ENCODE results near the genes JTB and UBE2Q1.

DNA sequence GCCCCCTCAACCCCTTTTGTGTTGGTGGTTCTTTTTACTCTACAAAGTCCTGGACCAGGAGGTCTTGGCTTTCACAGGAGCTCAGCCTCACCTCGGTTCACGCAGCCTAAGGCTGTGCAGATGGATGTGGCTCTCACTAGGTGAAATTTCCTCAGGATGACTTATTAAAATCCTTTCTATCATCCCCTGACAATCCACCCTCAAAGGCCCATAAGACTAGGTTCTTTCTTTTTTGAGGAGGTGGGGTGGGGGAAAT lies 30.5 kb downstream of the SLC27A3 start:
- PRO-cap, 7 experiments, result no peak in any of the 7 experiments
- RAMPAGE, long total RNA, 2 experiments, result no peak in any of the 2 experiments

GRCh38 chr1:153923017-153923431 lies 252 bp upstream of the GATAD2B start:
- PRO-cap, 7 experiments, result peak in 7 of 7 experiments; most common plus-strand start chr1:153923376 (in 4)
- RAMPAGE, long total RNA, 2 experiments, result no peak in any of the 2 experiments

GRCh38 chr1:153928540-153929578 lies 6.1 kb upstream of the GATAD2B start:
- PRO-cap, 7 experiments, result no peak in any of the 7 experiments
- RAMPAGE, long total RNA, 2 experiments, result no peak in any of the 2 experiments

- PRO-cap, 7 experiments, result peak in 3 of 7 experiments; most common plus-strand start chr1:153957906 (in 3)
- RAMPAGE, long total RNA, 2 experiments, result no peak in any of the 2 experiments
Measured at GRCh38 chr1:153957284-153958033, 953 bp downstream of the CRTC2 start.

DNA sequence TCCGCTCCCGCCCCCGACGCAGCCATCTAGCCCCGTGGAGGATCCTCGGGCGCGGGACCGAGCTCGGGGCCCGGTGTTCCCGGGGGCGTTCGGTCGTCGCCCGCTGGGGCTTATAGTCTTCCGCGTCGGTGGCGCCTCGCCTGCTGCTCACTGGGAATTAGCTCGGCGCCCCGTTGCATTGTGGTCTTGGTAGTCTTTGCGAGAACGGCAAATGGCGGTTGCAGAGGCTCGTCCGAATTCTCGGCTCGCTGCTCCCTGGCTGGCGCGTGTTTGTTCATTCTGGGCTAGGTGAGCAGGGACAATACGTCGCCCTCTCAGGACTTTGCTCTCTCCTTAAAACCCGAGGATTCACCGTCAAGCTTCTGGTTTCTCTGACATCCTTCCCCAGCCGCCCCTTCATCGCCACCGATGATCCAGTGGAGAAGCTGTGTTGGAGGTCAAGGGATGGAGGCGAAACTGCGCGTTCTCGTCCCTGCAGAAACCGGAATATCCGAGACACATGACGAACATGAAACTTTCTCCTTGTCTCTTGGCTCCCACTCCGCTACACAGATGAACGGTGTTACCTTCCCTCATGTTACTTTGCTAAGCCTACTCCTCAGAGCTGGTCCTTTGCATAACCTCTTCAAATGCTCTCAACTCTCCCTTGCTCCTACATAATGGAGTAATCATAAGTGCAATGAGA lies at the start of gene JTB:
Gene JTB (minus strand): TSS at position 130 of the 685 bp plus-strand sequence.
- PRO-cap, 7 experiments, result peak in 7 of 7 experiments; most common plus-strand start position 210 of the sequence (in 5); most common minus-strand start position 130 of the sequence (in 7)
- RAMPAGE, long total RNA, 2 experiments, result start-site peak on the minus strand in 2 of 2 experiments, centred at positions 96 to 101 of the sequence, 170 to 431 reads per replicate

GRCh38 chr1:153981078-153981584 lies 3.7 kb upstream of the JTB start:
- PRO-cap, 7 experiments, result no peak in any of the 7 experiments
- RAMPAGE, long total RNA, 2 experiments, result no peak in any of the 2 experiments

GRCh38 chr1:154193808-154194186 lies 1.9 kb upstream of the TPM3 start:
- PRO-cap, 7 experiments, result no peak in any of the 7 experiments
- RAMPAGE, long total RNA, 2 experiments, result no peak in any of the 2 experiments

- PRO-cap, 7 experiments, result no peak in any of the 7 experiments
- RAMPAGE, long total RNA, 2 experiments, result no peak in any of the 2 experiments
Measured at GRCh38 chr1:154219470-154219989, 860 bp downstream of the C1orf43 start.

- PRO-cap, 7 experiments, result no peak in any of the 7 experiments
- RAMPAGE, long total RNA, 2 experiments, result no peak in any of the 2 experiments
Measured at GRCh38 chr1:154234421-154235023, 13.8 kb downstream of the UBAP2L start.

DNA sequence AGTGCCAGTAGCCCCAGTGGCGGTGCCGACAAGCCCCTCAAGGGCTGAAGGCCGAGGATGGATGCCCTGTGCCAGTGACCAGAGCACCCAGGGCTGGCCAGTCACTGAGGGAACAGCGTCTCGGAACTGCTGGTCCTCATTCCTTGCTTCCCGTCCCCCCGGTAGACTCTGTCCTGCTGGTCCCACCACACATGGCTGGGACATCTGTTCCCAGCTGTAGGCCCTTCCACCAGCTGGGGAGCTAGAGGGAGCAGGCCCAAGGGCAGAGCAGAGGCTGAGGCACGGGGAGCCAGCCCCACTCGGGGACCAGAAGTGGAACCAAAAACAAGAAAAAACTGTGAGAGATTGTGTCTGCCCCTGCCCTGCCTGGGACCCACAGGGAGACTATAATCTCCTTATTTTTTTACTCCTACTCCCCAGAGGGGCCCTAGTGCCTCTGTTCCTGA lies 23.8 kb downstream of the ATP8B2 start:
- PRO-cap, 7 experiments, result no peak in any of the 7 experiments
- RAMPAGE, long total RNA, 2 experiments, result start-site peak on the plus strand in 1 of 2 experiments, centred at position 282 of the sequence, 9 reads per replicate

DNA sequence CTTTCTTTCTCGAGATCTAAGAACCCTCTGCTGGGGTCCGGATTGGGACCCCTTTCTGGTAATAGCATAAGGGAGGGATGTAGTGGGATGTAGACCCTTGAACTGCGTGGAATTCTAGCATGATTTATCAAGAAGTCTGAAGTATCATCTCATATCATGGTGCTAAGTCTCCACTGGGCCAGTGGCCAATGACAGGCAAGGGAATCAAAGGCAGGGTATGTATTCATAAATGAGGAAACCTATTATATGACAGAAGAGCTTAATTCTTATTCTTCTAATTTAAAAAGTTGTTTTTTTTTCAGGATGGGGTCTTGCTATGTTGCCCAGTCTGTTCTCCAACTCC lies 34.8 kb downstream of the ATP8B2 start:
- PRO-cap, 7 experiments, result peak in 1 of 7 experiments; most common minus-strand start position 116 of the sequence (in 1)
- RAMPAGE, long total RNA, 2 experiments, result no peak in any of the 2 experiments

DNA sequence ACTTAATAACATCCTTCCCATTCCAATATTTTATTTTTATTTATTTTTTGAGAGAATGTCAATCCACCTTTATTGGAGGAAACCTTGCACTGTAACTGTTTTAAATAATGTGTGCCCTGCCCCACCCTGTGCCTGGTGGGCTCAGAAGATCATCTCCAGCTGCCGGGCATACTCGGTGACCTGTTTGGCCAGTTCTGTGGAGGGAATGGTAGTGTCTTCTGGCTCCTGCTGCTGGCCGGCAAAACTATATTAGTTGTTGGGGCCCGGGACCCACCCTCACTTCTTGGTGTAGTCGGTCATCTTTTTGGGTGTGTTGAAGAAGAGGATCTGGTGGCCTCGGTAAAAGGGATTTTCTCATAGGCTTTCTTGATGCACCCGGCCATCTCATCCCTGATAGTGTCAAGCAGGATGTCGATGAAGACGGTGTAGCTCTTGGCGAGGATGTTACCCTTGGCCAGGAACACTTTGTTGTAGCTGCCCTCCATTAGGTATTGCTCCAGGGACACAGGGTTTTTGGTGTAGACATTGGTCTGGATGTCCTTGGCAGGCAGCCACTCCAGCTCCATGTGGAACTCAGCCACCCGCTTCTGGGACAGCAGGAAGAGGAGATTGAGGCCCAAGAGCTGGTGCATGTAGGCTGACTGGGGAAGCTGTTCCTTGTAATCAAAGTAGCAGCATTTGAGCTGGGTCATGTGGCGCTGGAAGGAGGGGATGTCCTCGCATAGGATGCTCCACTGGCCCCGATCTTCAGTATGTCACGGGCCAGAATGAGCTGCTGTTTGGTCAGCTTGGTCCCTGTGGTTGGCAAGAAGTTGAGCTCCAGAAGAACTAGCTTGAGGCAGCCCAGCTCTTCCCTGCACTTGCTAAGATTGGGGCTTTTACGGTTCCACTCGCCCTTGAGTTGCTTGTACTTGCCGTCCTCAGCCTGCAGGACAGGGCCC lies 9.3 kb downstream of the IL6R start:
- PRO-cap, 7 experiments, result no peak in any of the 7 experiments
- RAMPAGE, long total RNA, 2 experiments, result no peak in any of the 2 experiments

GRCh38 chr1:154427316-154428271 lies 22.5 kb downstream of the IL6R start:
- PRO-cap, 7 experiments, result peak in 1 of 7 experiments; most common minus-strand start chr1:154427974 (in 1)
- RAMPAGE, long total RNA, 2 experiments, result no peak in any of the 2 experiments

GRCh38 chr1:154431539-154432190 lies 26.5 kb downstream of the IL6R start:
- PRO-cap, 7 experiments, result no peak in any of the 7 experiments
- RAMPAGE, long total RNA, 2 experiments, result no peak in any of the 2 experiments

DNA sequence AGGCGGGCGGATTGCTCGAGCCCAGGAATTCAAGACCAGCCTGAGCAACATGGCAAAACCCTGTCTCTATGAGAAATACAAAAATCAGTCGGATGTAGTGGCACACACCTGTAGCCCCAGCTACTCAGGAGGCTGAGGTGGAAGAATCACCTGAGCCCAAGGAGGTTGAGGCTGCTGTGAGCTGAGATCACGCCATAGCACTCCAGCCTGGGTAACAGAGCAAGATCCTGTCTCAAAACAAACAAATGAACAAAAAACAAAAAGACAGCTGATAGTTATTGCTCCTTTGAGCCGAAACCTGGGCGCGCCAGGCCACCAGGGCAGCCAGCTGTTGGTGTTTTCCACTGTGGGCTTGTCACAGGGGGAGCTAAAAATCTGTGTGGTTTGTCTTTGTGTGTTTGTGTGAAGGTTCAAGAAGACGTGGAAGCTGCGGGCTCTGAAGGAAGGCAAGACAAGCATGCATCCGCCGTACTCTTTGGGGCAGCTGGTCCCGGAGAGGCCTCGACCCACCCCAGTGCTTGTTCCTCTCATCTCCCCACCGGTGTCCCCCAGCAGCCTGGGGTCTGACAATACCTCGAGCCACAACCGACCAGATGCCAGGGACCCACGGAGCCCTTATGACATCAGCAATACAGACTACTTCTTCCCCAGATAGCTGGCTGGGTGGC lies 37.2 kb upstream of the TDRD10 start:
- PRO-cap, 7 experiments, result no peak in any of the 7 experiments
- RAMPAGE, long total RNA, 2 experiments, result no peak in any of the 2 experiments

DNA sequence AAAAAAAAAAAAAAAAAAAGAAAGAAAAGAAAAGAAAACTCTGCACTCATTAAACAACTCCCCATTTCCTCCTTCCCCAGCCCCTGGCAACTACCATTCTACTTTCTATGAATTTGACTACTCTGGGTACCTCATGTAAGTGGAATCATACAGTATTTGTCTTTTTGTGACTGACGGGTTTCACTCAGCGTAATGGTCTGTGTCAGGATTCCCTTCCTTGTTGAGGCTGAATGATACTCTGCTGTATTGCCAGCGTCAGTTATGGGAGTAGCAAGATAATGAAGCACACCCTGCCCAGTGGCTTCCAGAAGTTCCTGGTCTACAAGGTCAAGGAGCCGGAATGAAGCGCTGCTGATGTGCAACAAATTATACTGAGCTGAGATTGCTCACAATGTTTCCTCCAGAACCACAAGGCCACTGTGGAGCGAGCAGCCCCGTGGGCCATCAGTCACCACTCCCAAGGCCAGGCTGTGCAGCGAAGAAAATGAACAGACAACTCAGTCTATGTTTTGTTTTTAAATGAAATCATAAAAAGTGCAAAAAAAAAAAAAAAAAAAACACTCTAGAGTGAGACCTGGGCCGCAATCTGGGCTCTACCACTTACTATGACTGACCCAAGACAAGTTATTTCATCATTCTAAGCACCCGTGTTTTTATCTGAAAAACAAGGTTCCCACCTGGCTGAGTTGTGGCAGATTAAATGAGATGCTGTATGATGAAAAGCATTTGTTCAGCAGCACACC lies 24.0 kb upstream of the TDRD10 start:
- PRO-cap, 7 experiments, result no peak in any of the 7 experiments
- RAMPAGE, long total RNA, 2 experiments, result no peak in any of the 2 experiments

DNA sequence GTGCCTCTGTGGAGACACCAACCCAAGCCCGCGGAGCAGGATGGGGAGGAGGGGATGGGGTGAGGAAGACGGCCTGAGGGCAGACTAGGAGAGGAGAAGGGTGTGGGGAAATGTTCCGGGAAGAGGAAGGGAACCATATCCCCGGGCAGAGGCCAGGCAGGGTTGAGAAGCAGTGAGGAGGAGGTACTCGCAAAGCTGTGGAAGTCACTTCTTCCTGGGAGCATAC lies 17.5 kb upstream of the SHE start:
- PRO-cap, 7 experiments, result no peak in any of the 7 experiments
- RAMPAGE, long total RNA, 2 experiments, result no peak in any of the 2 experiments

DNA sequence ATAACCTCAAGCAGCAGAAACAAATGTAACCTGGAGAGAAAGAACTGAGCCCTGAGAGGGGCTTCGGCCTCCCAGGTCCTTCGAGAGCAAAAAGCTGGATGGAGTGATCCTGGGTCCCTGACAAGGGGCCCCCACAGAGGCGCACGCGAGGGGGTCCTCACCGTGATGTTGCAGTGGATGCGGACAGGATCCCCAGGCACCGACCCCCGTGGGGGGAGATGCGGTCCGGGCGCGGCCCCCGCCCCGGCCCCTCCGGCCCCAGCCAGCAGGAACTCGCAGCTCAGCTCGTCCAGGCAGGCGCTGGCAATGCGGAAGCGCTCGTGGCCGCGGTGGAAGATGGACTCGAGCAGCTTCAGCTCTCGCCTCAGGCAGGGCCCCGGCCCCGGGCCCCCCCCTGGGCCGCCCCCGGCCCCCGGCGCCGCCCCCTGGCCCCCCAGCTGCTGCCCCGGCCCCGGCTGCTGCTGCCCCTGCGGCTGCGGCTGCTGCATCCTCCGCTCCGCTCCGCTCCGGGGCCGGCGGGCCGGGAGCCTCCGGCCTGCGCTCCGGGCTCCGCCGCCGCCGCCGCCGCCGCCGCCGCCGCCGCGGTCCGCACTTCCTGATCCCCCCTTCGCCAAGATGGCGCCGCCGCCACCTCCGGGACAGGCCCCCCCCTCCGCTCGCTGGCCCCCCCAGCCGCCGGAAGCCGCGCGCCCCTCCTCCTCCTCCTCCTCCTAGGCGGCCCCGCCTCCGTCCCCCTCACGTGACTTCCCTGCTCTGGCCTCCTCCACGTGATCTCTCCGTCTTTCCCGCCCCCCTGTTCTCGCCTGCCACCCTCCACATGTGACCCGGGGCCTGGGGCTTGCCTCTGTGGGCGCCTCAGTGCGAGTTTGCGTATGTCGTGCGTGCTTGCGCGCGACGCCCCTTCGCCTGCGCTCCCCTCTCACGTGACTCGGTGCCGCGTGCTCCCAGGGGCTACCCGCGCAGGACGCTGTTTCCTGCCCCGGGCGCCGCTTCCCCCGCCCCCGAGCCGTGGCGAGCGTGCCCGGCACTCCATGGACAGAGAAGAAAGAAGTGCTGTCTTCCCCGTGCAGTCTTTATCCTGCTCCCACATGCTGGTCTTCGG lies at the start of gene UBE2Q1:
Gene UBE2Q1 (minus strand): TSS at position 597 of the 1,102 bp plus-strand sequence.
- PRO-cap, 7 experiments, result peak in 7 of 7 experiments; most common plus-strand start position 926 of the sequence (in 7); most common minus-strand start position 569 of the sequence (in 6)
- RAMPAGE, long total RNA, 2 experiments, result no peak in any of the 2 experiments

- PRO-cap, 7 experiments, result peak in 2 of 7 experiments; most common plus-strand start chr1:154578318 (in 1); most common minus-strand start chr1:154578121 (in 2)
- RAMPAGE, long total RNA, 2 experiments, result no peak in any of the 2 experiments
Measured at GRCh38 chr1:154577715-154578826, 10.5 kb downstream of the CHRNB2 start.

- PRO-cap, 7 experiments, result no peak in any of the 7 experiments
- RAMPAGE, long total RNA, 2 experiments, result no peak in any of the 2 experiments
Measured at GRCh38 chr1:154585114-154585755, 17.7 kb downstream of the CHRNB2 start.

Data from ovary (tissue), 7 donors.